Lung (tissue), 4 donors: ENCODE results near the gene DROSHA.

DNA sequence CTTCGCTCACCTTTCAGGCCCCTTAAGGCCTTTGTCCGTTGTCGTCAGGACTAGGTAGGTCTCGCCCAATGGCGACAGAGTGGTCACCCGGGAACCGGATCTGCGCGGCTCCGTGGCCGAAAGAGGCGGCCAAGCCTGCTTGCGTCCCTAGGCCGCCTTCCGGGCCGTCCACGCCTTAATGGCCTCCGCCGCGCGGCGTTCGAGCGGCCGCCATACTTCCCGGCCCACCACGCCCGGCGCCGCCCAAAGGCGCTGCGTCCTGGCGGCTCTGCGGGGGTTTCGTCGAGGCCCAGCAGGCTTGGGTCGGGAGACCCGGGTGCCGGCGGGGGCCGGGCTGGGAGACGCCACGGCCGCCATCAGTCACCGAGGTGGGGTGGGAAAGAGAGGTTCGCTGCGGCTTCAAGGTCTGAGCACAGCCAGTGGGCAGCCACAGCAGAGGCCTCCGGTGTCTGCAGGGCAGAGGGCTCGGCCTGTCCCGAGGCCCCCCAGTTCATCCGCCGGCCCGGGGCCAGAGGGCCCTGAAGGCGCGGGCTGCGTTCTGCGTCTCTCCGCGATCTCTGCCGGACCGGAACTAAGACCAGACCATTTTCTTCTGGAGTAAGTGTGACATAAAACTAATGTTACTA, 545.8 kb upstream of the CDH10 start:
- PRO-cap = no peak
- RAMPAGE, long total RNA = no peak
- RRBS = 95% methylated on average over 11 of the region's 61 CpGs

GRCh38 chr5:25963500-25964453, 1074.6 kb downstream of the CDH9 start:
- PRO-cap = no peak
- RAMPAGE, long total RNA = no peak
- RRBS = no CpG with 5 or more reads among the region's 7 CpGs

- PRO-cap = no peak
- RAMPAGE, long total RNA = no peak
- RRBS = no CpG with 5 or more reads among the region's 19 CpGs
These were observed 82.1 kb upstream of the CDH9 start for GRCh38 chr5:27120408-27120933.

- PRO-cap = no peak
- RAMPAGE, long total RNA = no peak
- RRBS = no CpG with 5 or more reads among the region's 6 CpGs
These were observed 152.6 kb upstream of the CDH9 start for GRCh38 chr5:27191100-27191350.

DNA sequence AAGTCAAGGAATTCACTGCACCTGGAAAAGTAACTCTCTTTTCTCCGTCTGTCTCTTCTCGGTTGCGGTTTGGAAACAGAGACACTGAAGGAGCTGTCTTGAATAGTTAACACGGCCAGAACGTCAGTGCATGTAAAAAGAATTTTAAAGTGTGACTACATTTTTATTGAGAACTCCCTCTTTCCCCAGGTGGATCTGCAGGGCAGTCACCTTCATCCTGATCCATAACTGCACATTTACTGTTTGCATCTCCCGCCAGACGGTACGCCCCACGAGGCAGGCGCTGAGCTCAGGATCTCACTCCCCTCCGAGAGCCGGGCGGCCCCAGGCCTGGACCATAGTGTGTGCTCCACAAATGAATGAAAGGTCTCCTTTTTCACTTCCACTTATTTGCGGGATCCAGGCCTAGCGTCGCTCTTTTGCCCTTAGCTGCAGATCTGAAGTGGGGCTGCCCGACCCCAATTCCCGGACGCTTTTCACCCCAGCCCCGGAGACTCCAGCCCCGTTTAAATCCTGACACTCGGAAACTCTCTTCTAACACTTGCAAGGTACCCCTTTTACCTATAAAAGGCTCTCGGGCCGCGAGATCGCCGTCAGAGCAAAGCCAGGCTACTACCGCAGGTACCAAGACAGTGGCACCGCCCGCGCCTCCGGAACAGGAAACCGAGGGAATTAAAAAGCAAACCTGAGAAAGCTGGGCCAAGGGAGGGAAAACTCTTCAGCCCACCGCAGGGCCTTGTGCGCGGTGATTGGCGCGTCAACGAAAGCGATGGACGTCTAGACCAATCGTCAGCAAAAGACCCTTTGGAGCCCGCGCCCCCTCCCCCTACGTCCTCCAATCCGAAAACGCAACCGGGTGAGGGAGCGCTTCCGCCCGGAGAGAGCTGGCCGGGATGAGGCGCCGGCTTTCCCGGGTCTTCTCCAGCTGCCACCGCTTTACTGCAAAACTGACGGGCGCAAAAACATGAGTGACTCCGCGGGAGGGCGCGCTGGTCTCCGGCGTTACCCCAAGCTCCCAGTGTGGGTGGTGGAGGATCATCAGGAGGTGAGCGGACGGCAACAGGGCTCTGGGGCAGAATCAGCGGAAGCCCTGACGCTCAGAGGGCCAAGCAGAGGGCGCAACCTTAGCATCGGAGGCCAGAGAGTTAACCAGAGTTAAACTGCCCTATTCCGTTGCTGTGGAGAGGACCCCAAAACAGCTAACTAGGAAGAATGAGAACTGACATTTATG, at the start of gene DROSHA:
DROSHA (minus strand) TSS at position 665 of the 1,231 bp plus-strand sequence.
- PRO-cap = bidirectional peak, plus-strand start at position 895 of the sequence, minus-strand start at position 663 of the sequence
- RAMPAGE, long total RNA = no peak
- RRBS = under 1% methylated on average over 7 of the region's 71 CpGs

GRCh38 chr5:31936605-31937117, 237.5 kb downstream of the GOLPH3 start:
- PRO-cap = no peak
- RAMPAGE, long total RNA = no peak
- RRBS = no CpG with 5 or more reads among the region's 6 CpGs

- PRO-cap = no peak
- RAMPAGE, long total RNA = no peak
- RRBS = no CpG with 5 or more reads among the region's 8 CpGs
These were observed 16.1 kb upstream of the GOLPH3 start for GRCh38 chr5:32190170-32190572.

- PRO-cap = no peak
- RAMPAGE, long total RNA = no peak
- RRBS = no CpG with 5 or more reads among the region's 12 CpGs
These were observed 19.4 kb upstream of the GOLPH3 start for GRCh38 chr5:32193410-32194037.

DNA sequence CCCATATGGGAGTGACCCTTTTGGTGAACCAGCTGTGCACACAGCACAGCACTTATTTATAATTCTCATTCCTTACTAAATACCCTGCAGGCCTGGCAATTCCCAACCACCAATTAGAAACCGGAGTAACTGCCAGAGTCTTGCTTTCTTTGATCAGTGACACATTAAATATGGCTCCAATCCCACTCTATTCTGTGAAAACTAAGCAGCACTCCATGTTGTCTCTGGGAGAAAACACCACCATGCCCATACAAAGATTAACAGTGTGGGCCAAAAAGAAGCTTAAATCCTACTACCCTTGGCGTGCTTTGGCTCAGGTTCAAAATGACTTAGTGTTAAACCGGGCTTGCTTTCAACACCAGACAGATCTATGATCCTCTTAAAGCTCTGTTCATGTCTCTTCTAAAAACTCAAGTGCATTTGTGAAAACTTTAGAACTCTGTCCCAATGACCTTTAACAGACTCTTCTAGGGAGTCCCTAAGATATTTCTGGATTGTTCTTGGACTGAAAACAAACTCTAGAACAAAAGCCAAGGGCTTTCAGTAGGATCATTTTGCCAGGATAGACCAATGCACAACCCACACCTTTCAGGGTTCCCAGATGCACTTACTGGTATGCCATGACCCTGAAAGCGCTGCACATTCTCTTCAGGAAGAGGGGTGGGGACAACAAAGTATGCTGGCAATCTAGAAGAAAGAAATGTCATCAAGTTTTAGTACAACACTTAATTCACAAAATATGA, 57.5 kb downstream of the MTMR12 start:
- PRO-cap = no peak
- RAMPAGE, long total RNA = no peak
- RRBS = no CpG with 5 or more reads among the region's 4 CpGs

DNA sequence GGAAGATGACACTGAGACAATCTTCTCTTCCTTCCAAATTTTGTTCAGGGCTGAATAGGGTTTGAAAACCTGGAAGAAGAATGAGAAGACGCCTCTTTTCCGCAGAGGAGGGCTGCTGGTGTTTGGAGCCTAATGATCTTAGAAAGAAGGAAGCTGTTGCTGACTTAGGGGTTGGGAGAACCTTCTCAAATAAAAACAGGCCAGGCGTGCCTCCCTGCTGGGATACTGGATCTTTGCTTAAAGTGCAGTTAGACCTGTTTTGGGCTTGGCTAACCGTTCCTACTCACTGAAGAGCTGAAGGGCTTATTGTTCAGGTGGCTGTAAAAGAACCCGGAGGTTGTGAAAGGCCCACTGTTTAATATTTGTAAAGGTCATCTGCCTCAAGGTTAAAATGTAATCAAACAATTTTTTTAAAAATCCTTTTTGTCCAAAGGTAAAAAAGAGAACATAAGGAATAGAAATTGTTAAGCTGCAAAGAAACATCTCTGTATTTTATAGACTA, 18.4 kb upstream of the MTMR12 start:
- PRO-cap = no peak
- RAMPAGE, long total RNA = no peak
- RRBS = no CpG with 5 or more reads among the region's 5 CpGs

GRCh38 chr5:32431823-32432292, 12.7 kb downstream of the ZFR start:
- PRO-cap = no peak
- RAMPAGE, long total RNA = no peak
- RRBS = no CpG with 5 or more reads among the region's 8 CpGs

DNA sequence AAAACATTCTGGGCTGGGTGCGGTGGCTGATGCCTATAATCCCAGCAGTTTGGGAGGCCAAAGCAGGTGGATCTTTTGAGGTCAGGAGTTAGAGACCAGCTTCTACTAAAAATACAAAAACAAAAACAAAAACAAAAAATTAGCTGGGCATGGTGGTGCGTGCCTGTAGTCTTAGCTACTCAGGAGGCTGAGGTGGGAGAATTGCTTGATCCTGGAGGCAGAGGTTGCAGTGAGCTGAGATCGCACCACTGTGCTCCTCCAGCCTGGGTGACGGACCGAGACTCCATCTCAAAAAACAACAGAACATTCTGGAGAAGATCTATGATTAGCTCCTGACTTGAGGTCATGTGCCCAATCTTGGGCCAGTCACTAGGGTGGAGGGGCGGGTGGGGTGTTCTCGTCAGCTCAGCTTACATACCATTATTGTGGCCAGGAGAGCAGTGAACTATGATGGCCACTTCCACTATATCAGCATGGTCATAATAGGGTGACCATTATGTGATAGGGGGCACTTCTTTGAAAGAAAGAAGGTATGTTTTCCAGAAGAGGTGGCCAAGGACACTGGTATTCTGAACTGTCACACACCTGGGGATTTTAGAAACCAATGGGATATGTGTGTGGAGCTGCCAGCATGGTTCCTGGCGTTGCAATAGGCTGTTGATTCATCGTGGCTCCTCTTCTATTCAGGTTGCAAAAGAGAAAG, 45.1 kb downstream of the SUB1 start:
- PRO-cap = no peak
- RAMPAGE, long total RNA = no peak
- RRBS = no CpG with 5 or more reads among the region's 9 CpGs

GRCh38 chr5:32990741-32991147, 279.6 kb downstream of the NPR3 start:
- PRO-cap = no peak
- RAMPAGE, long total RNA = no peak
- RRBS = no CpG with 5 or more reads among the region's 8 CpGs

- PRO-cap = no peak
- RAMPAGE, long total RNA = no peak
- RRBS = 50% methylated on average over 1 of the region's 10 CpGs
These were observed 211.5 kb upstream of the TARS1 start for GRCh38 chr5:33229240-33229787.

GRCh38 chr5:33291405-33291860, 149.3 kb upstream of the TARS1 start:
- PRO-cap = no peak
- RAMPAGE, long total RNA = no peak
- RRBS = no CpG with 5 or more reads among the region's 1 CpG

DNA sequence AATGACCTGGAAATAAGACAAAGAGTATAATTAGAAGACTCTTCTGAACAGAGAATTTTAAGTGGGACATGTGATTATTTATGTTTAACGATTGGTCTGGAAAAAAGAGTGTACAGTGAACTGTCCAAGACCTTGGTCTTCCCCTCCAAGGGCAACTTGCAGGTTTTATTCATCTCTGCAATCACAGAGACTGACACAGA, 5.6 kb downstream of the TARS1 start:
- PRO-cap = no peak
- RAMPAGE, long total RNA = no peak
- RRBS = no CpG with 5 or more reads among the region's 1 CpG

- PRO-cap = unidirectional peak, plus-strand start at chr5:33459749
- RAMPAGE, long total RNA = no peak
- RRBS = no CpG with 5 or more reads among the region's 6 CpGs
These were observed 18.9 kb downstream of the TARS1 start for GRCh38 chr5:33459647-33460052.

DNA sequence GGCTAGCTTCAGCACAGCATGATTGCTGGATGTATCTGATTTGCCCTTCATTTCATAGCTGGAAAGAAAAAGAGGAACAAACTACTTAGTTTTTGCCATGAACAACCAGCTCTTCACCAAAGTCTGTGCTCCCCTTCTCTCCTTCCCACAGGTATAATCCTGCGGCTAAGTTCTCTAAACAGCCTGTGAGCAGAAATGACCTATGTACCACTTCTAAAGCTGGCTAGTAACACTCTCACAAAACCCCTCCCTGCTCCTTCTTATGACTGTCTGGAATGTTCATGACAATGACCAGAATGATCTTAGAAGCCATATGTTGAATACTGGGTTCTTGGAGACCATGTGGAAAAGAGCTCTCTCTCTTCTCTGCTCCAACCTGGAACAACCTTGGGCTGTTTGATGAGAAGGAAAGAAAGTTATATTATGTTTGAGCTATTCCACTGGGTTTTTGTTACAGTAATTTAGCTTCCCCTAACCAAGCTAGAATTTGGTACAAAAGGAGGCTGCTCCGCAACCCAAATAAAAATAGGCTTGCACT, 12.9 kb upstream of the AMACR start:
- PRO-cap = no peak
- RAMPAGE, long total RNA = no peak
- RRBS = no CpG with 5 or more reads among the region's 2 CpGs

GRCh38 chr5:34026098-34026536, 16.9 kb downstream of the C1QTNF3 start:
- PRO-cap = no peak
- RAMPAGE, long total RNA = no peak
- RRBS = no CpG with 5 or more reads among the region's 5 CpGs

GRCh38 chr5:34181264-34181482, 138.2 kb upstream of the C1QTNF3 start:
- PRO-cap = no peak
- RAMPAGE, long total RNA = no peak
- RRBS = no CpG with 5 or more reads among the region's 7 CpGs